AG04450 (cell line): ENCODE measurements around the genes C1D, PNO1 and ARHGAP25.

DNA sequence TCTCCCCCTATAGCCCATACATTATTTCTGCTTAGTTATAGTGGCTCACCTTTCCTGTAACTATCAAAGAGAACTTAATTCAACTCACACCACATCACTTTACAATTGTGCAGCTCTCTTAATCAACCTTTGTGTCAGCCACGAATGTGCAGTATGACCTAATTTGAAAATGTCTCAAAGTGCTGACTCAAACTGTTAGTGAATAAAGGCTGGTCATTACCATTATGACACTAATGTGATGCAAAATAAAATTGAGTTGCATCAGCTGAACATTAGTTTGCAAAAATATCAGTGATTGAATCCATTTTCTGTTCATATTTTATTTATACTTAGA lies 251.8 kb downstream of the MEIS1 start:
- CAGE, long polyA plus RNA = no peak
- RRBS = no CpG with 5 or more reads among the region's 1 CpG

DNA sequence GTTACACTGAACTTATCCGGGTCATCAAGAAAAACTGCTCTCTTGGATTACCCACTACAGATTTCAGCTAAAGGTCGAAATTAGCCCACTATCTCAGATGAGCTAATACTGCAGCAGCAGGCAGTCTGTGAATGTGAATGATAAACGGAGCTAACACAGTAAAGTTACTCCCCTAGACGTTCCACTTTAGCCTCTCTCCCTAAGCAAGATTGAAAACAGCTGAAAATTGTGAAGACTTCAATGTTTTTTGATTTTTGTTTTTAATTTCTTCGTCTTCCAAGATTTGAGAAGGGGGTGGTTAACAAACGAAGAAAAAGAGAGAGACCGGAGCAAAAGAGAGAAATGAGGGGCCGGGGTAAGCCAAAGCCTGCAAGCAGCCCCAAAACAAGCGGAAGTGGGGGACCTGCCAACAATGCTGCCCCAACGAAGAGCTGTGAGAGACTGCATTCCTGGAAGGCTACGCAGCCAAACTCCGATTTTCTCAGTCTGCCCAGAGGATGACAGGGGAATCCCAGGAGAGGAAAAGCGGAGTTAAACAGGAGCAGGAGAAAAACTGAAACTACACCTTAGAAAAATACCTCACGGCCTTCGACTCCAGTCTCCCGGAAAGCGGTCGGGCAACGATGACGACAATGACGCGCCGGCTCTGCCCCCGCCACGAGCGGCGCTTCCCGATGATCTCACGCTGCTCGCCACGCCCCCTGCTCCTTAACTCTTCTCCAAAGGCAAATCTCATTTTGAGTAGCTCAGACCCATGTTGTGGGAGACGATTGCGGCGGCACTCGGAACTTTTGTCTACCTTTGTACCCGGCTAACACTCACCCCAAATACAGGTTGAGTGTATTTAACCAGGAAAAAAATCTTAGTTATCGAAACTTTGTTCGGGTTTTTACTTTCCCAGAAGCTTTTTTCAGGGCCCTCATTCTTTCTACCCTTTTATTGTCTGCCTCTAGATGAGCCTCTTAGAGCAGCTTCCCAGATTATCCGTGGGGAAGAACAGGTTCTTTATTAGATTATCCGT lies at the start of gene C1D:
TSS of gene C1D (minus strand) at position 625 of the 1,021 bp plus-strand sequence.
- CAGE, long polyA plus RNA = start-site peak on the minus strand centred at position 606 of the sequence, 24 bp wide, 35 and 87 reads in 2 replicates
- RRBS = no CpG with 5 or more reads among the region's 40 CpGs

- CAGE, long polyA plus RNA = start-site peak on the plus strand at chr2:68157855-68157933, 201 and 215 reads in 2 replicates
- RRBS = 1% methylated on average over 7 of the region's 38 CpGs
These were observed at the start of gene PNO1 for GRCh38 chr2:68157668-68158677. Gene PNO1 (plus strand): TSS chr2:68157888.

GRCh38 chr2:68201523-68202097 lies 43.9 kb downstream of the PNO1 start:
- CAGE, long polyA plus RNA = no peak
- RRBS = no CpG with 5 or more reads among the region's 5 CpGs

DNA sequence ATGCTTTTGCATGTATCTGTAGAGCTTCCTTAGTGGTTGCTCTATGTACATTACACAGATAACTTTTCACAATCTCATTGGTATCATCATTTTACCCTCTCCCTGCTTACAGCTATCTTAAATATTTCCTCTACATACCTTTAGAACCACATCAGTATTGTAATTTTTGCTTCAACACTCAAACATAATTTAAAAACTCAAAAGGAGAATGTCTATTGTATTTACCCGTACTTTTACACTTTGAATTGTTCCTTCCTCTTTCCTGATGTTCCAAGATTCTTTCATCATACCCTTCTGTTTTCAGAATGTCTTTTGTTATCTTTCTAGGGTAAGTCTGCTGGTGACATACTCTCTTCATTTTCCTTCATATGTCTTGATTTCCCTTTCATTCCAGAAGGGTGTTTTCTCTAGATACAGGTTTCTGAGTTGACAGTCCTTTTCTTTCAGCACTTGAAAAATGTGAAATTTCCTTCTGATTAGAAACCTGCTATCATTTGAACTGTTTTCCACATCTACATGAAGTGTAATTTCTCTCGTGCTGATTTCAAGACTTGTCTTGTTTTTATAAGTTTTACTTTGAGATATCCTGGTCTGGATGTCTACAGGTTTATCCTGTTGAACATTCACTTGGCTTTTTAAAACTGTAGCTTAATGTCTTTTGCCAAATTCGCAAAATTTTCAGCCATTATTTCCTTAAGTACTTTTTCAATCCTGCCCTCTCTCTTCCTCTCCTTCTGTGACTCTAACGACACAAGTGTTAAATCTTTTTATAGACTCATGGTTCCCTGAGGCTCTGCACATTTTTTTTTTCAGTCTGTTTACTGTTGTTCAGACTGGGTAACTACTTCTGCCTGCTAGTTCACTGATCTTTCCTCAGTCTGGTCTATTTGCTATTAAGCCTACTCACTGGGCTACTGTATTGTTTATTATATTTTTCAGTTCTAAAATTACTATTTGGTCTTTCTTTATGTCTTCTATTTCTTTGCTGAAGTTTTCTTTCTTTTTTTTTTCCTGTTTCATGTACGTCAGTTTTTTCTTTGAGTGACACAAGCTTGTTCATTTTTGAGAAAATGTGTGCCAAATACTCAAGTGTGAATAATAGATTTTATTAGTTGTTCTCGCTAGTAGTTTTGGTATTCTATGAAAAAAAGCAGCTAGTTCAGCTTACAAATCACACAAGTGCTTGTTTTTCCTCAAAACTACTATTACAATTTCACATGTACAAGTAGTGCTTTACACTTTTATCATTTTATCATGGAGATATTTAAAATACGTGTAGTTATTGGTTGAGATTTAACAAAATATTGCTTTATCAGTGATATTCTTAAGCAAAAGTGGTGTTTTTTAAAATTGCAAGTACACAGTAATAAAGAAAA lies 21.5 kb downstream of the PPP3R1 start:
- CAGE, long polyA plus RNA = no peak
- RRBS = no CpG with 5 or more reads among the region's 7 CpGs

DNA sequence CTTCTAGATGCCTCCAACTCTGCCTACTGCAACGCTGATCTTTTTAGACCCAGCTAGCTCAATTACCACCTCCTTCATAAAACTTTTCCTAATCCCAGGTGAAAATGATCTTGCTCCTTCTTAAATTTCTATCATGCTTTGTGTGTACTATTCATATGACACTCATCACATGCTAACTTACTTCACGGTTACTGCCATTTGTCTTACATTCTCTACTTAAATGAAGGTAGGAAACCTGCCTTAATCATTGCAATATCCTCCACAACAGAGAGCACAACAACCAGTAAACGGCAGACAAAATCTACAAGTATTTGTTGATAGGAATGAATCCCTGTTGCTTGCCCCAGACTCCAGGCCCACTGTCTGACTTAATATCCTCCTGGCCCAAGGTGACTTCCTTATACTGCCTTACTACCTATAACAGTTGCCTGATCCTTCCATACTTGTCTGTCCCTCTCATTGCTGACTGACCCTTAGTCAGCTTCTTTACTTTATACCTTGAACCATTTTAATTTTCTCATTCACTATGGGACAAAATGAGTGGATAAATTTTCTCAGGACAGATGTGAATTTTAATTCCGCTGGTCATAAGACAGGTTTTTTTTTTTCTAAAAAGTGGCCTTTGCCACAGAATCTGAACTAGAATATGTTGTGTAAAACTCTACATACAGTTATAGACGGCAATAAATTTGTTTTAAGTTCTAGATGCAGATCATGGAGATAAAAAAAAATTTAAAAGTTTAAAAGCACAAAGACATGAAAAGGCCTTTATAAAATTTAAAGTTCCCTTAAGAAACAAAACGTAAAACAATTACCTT lies 3.4 kb downstream of the PPP3R1 start:
- CAGE, long polyA plus RNA = no peak
- RRBS = no CpG with 5 or more reads among the region's 6 CpGs

GRCh38 chr2:68253736-68254179 lies 1.4 kb upstream of the PPP3R1 start:
- CAGE, long polyA plus RNA = no peak
- RRBS = no CpG with 5 or more reads among the region's 4 CpGs

- CAGE, long polyA plus RNA = no peak
- RRBS = no CpG with 5 or more reads among the region's 1 CpG
These were observed 20.2 kb upstream of the PPP3R1 start for GRCh38 chr2:68272459-68273038.

GRCh38 chr2:68384899-68385123 lies 19.7 kb downstream of the PLEK start:
- CAGE, long polyA plus RNA = no peak
- RRBS = no CpG with 5 or more reads among the region's 2 CpGs

DNA sequence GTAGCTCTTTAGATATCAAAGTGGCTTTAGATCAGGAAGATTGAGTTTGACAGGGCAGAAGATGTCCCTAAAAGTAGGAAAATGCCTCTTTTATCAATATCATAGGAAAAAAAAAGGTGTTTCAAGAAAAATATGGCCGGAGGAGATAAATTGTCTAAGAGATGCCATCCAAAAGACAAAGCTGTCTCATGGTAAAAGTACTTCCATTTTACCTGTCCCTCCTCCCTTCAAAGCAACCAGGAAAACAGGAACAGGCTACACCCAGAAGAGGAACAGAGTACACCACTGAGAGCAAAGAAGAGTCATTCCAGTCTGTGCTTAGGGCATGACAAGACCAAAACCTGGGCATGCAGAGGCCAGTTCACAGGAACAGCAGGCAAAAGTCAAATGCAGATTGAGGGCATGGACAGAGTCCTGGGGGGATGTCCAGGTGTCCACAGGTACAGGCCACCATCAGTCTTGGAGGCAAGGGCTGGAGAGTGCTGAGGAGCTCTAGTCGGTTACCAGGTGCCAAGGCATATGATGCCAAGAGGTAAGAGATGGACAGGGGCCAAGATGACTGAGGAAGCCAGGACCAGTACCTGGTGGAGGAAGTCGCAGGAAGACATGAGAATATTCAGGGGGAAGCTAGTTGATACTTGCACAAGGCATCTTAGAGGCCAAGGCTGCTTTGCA lies 23.7 kb downstream of the PLEK start:
- CAGE, long polyA plus RNA = no peak
- RRBS = no CpG with 5 or more reads among the region's 3 CpGs

DNA sequence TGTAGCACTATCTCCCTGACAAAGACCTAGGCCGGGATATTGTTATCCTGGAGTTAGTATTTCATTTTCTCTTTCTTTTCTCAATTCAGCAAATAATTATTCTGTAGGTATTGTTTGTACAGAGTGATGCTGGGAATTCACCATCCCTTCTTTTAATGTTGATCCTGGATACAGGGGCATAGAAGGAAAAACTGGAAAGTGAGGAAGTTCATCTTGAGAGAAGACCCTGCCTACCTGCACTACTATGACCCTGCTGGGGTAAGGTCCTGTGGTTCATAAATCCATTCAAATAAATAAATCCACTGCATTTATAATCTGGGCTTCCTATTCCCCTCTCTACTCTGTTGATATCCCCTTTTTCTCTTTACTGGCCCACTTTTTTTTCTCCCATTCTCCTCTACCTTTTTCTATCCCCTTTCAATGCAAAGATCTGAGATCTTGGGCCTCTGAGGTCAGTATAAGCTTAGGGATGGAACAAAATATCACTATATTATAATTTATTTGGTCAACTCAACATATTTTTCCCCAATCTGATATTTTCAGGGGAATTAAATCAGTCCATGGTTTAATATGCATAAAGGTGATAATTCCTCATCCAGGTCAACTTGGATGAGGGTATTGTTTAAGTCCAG lies 28.0 kb downstream of the PLEK start:
- CAGE, long polyA plus RNA = no peak
- RRBS = no CpG with 5 or more reads among the region's 1 CpG

DNA sequence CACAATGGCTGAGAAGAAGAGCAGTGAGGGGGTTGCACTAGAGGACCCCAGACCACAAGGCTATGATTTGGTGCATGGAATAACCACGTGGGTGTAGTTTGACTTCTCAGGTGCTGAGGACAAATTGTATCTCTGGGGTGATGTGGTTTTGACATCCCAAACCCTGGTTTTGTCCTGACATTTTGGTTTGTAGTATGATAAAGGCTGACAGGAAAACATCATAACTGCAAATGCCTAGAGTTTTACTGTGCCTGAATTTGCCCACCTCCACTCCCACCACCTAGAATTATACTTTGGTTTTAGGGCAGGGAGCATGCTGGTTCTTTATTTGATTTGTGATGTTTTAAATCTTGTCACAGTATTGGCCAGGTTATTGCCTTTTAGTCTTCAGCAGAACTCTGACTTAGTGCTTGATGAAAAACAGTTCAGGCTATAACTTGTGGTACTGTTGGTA lies 29.6 kb downstream of the PLEK start:
- CAGE, long polyA plus RNA = no peak
- RRBS = no CpG with 5 or more reads among the region's 1 CpG

- CAGE, long polyA plus RNA = no peak
- RRBS = no CpG with 5 or more reads among the region's 3 CpGs
These were observed 84.6 kb upstream of the PROKR1 start for GRCh38 chr2:68558786-68559151.

- CAGE, long polyA plus RNA = no peak
- RRBS = no CpG with 5 or more reads among the region's 2 CpGs
These were observed 65.9 kb upstream of the PROKR1 start for GRCh38 chr2:68577332-68578023.

- CAGE, long polyA plus RNA = no peak
- RRBS = no CpG with 5 or more reads among the region's 29 CpGs
These were observed 444 bp upstream of the PROKR1 start for GRCh38 chr2:68642890-68643379.

GRCh38 chr2:68734537-68735634 lies at the start of gene ARHGAP25:
Gene ARHGAP25 (plus strand): TSS chr2:68734811.
- CAGE, long polyA plus RNA = no peak
- RRBS = no CpG with 5 or more reads among the region's 14 CpGs

DNA sequence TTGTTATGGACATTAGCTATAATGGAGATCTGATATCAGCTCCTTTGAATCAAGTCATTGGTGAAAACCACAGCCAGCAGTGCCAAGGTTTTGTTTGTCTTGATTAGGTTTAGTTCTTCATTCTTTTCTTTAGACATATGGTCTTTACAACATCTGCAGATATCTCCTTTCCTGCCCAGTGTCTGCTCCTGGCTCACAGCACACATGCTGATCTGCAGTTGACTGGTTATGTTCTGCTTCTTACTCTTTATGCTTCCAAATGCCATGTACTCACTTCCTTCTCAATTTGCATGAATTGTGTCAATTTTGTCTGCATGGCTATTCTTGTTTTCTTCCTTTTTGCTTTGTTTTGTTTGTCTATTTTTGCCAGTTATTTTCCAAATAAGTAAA lies 8.0 kb downstream of the ARHGAP25 start:
- CAGE, long polyA plus RNA = no peak

GRCh38 chr2:68762548-68763076 lies 28.0 kb downstream of the ARHGAP25 start:
- CAGE, long polyA plus RNA = no peak
- RRBS = no CpG with 5 or more reads among the region's 1 CpG

- CAGE, long polyA plus RNA = no peak
- RRBS = no CpG with 5 or more reads among the region's 7 CpGs
These were observed 55.0 kb downstream of the ARHGAP25 start for GRCh38 chr2:68789576-68789997.

- CAGE, long polyA plus RNA = no peak
- RRBS = no CpG with 5 or more reads among the region's 2 CpGs
These were observed 140.0 kb downstream of the ANTXR1 start for GRCh38 chr2:69152936-69153418.